NCI-H460 (cell line): Measurements from ENCODE around the genes NPPA and MIIP.

DNA sequence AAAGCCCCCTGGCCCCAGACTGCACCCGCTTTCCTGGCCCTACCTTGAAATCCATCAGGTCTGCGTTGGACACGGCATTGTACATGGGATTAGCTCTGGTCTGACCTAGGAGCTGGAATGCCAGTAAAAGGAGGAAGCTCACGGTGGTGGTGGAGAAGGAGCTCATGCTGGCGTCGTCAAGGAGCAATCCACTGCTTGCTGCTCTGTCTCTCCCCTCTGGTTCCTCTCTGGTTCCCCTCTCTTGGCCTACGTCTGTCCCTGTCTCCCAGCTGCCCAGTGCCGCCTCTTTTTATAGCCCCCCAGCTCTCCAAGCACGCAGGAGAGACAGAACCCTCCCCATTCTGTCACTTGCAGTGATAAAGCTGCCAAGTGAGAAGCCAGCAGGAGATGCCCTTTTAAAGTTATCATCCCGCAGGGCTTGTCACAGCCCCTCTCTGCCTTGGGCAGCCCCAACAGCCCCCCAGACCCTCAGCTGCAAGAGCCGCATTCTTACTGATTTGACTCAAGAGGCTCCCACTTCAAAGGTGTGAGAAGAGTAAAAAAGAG, at the start of gene NPPA:
Gene NPPA, minus strand, starts transcription at position 265 of the 546 bp plus-strand sequence.
RAMPAGE:
- cytosol, long total RNA = no peak
- long total RNA = no peak
- nucleus, long total RNA = no peak

DNA sequence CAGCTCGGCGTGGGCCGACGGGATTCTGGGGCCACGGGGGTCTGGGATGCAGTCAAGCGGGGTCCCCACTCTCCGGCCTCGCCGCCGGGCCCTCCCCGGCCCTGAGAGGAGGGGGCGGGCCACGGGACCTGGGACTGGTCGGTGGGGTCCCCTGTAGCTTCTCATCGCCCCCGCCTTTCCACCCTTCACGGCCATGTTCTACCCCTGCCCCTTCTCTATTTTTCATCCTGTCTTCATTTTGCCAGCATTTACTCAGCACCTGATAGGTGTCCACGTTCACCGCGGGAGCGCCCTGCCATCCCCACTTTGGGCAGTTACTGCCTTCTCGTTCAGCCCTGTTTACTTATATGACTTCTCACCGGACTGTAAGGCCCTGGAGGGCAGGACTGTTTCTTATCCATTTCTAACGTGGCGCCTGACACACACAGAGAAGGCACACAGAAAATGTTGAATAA, 330 bp downstream of the MFN2 start:
RAMPAGE:
- cytosol, long total RNA = no peak
- long total RNA = no peak
- nucleus, long total RNA = no peak

DNA sequence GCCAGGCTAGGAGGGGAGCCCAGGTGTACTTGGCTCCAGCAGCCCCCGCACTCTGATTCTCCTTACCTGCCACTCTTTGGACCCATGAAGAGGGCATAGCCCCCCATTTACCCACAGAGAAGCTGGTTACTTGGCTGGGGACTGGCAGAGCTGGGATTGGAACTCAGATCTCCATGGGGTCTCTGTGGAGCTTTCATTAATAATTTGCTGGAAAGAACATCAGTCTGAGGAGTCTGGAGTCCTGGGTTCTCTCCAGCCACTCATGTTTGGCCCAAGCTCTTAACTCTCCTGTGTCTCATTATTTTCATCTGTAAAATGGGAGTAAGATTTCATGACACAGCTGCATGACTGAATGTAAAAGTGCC, 8.9 kb upstream of the MIIP start:
RAMPAGE:
- cytosol, long total RNA = no peak
- long total RNA = no peak
- nucleus, long total RNA = no peak

GRCh38 chr1:12014108-12015366, 4.8 kb upstream of the MIIP start:
RAMPAGE:
- cytosol, long total RNA = no peak
- long total RNA = no peak
- nucleus, long total RNA = no peak

DNA sequence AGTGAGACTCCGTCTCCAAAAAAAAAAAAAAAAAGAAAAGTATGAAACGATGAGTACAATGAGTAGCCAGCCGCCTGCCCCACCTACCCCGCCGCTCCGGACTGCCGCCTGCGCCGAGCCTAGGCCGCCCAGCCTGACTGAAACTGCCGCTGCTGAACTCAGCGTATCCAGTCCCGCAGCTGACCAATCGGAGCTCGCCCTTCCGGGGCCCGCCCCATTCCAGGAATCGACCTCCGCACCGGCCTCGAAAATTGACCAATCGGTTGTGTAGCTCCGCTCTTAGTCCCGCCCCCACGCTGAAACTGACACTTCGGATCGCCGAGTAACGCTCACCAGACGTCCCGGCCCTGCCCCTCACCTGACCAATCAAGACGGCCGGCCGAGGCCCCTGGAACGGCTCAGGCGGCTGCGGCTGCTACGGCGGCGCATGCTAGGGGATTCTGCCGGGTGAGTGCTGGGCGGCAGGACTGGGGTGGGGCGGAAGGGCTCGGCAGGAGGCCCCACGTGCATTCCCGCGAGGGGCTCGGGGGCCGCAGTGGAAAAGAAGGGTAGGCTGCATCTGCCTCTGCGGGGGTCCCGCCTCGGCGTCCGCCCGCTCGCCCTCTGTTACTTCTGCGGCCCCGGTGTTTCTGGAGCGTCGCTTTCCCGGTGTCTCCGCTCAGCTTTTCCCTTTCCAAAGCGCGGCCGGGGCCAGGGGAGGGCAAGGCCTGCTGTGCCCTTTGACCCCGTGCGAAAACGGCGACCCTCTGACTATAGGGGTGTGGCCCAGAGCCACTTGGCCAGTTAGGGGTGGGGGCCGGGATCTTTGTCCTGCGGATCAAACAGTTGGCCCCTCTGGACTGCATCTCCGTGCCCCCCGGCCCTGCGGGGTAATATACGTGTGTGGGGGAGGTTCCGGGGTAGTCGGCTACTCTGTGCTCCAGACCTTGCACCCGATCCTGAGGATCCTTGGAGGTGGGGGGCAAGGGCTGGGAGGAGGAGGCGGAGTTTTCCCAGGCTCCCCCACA, at the start of gene MIIP:
Gene MIIP, plus strand, starts transcription at position 393 of the 1,007 bp plus-strand sequence.
RAMPAGE:
- cytosol, long total RNA = no peak
- long total RNA = start-site peak on the plus strand centred at position 385 of the sequence, 29 bp wide, 53 and 114 reads in 2 replicates
- nucleus, long total RNA = no peak

DNA sequence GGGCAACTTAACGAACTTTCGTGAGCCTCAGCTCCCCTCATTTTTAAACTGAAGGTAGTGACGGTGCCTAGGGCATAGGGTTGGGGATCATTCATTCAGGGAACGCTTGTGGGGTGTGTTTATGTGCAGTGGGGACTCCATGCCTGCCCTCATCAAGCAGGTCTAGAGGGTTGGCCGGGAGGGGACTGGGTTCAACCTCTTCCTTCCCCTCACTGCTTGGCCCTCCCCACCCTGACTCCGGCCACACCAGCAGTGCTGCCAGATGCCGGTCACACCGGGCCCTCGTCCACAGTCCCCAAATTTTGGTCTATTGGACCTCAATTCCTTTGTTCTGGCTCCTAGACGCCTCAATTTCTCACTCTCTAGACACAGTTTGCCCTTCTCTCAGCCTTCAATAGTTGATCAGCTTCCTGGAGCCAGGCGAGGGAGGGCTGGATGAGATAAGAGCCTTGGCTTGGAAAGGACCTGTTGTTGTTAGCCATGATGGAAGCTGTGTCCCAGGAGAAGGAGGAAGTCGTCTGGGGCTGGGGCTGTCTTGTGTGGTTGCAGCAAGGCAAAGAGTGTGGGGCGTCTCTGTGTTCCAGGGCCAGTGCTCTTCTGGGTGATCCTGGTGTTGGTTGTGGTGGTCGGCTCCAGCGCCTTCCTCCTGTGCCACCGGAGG, 41.3 kb upstream of the TNFRSF1B start:
RAMPAGE:
- cytosol, long total RNA = no peak
- long total RNA = no peak
- nucleus, long total RNA = no peak

DNA sequence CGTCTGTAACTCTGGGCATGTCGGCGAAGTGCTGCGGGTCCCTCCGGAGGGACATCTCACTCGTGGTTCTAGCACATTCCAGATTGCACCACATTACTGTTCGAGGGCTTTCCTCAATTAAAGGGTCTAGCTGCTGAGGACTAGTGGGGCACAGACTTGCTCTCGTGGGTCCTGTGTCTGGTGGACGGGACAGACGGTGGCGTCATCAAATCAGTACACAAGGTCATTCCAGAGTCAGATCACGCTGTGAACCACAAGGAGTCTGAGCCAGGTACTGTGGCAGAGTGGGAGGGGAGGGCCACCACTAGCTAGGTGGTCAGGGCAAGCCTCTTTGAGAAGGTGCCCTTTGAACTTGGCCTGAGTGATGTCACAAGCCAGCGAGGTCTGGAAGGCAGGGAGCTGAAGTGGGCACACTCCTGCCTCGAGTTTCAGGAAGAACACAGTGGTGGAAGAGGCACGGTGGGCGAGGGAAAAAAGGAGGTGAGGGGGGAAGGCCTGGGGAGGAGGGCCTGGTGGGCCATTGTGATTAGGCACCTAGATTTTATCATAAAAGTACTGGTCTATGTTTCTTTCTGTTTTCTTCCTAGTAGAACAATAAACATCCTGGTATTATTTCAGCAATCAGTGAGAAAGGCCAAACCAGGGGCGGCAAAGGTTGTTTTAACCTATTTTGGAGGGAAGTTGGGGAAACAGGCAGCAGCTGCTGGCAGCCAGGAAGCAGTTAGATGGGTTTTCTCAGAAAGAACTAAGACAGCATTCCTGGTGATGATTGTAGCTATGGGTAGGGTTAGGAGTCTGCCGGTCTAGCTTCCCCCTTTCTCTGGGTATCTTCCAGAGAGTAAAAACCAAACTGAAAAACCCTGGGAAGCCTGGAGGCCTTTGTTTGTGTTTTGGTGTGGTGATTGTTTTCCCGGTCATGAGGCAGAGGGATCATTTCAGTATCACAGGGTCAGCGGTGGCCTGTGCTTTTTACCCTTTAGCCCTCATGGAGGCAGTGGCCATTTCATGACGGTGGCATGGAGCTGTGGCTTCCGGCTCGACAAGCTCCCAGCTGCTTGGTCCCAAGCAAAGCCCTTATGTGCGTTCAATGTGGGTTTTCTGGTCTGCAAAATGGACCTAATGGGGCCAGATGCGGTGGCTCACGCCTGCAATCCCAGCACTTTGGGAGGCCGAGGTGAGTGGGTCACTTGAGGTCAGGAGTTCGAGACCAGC, 19.8 kb upstream of the TNFRSF1B start:
RAMPAGE:
- cytosol, long total RNA = no peak
- long total RNA = no peak
- nucleus, long total RNA = no peak

DNA sequence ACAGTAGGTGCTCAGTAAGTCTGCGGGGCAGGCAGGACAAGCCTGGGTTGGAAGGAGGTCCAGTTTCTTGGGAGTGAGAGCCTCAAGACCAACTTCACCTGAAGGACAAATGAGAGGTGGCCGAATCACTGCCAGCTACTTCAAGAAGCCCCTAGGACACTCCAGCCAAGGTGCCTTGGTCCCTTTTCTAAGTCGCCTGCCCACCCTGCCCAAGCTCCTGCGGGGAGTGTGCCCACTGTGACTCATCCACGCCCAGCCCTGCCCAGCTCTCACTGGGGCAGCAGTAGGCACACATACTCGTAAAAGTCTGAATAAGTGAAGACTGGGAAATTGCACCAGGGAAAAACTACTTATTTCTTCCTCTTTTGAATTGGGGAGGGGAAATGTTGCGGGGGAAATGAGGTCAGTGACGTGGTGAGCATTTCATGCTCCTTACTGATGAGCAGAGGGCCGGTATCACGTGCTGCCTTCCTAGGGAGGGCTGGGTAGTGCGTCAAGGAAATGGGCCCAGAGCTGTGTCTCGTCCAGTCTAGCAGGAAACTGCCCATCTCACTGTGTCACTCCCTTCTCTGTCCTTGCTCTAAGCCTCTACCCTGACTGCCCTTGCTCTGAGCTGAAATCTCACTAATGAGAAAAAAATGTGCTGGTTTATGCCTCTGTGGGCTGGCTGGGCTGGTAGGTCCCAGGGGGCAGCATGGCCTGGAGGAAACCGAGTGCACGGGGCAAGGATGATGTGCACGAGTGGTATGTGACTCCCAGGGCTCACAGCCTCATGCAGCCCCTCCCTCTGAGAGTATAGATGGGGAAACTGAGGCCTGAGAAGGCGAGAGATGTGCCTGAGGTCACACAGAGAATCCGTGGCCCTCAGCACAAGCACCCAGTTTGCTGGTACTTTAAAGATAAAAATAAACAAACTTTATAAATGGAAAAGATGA, 13.5 kb upstream of the TNFRSF1B start:
RAMPAGE:
- cytosol, long total RNA = no peak
- long total RNA = no peak
- nucleus, long total RNA = no peak

RAMPAGE:
- cytosol, long total RNA = no peak
- long total RNA = no peak
- nucleus, long total RNA = no peak
Observed at GRCh38 chr1:12157124-12158275, 9.3 kb upstream of the TNFRSF1B start.

GRCh38 chr1:12161534-12162435, 5.0 kb upstream of the TNFRSF1B start:
RAMPAGE:
- cytosol, long total RNA = no peak
- long total RNA = no peak
- nucleus, long total RNA = no peak

DNA sequence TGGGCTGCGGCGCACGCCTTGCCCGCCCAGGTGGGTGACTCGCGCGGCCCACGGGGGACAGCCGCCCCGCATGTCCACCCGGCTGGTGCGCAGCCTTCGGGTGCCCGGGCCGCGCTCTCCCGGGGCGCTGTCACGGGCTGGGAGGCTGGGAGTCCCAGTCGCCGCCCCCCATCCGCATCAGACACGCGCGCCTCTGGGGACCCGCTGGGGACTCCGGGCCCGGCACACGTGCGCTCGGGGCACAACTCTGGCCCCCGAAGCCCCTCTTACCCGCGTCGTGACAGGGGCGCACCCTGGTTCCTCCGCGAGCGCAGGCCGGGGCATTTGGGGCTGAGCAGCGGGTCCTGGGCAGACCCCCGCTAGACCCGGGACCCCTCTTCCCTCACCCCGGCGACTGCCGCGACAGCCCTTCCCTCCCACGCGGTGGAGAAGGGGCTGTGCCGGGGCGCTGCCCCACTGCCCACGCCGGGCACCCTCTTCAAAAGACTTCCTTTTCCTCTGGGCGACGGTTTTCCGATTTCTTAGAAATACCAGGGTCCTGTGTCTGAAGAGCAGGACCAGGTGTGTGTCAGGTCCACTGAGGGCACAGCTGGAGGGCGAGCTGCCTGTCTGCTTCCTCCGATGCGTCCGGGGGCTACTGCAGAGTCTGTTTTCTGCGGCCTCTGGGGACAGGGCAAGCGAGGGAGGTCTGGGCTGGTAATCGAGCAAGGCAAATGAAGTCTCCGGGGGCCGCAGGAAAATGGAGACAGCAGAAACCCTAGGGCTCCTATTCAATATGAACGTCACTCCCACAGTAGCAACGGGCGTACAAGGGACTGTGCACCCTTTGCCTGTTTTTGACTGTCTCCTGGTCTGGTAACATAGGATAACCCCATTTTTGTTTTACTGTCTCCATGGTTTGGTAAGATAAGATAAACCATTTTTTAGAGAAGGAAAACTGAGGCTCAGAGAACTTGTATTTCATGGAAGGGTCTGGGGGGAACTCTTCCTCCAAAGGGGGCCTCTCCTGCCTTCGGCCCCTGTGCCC, 662 bp downstream of the TNFRSF1B start:
RAMPAGE:
- cytosol, long total RNA = no peak
- long total RNA = no peak
- nucleus, long total RNA = no peak

DNA sequence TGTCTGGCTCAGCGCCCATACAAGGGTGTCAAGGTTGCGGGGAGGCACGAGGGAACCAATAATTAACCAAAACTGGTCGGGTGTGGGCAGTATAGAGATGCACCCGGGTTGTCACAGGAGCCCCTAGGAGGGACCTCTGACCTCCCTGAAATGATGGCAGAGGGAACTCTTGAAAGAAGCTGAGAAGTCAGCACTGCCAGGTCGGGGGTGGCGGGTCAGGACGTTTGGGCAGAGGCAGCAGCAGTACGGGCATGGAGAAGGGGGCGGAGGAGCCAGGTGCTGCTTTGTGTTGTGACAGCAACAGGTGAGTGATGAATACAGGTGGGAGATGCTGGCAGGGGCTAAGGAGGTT, 11.7 kb downstream of the TNFRSF1B start:
RAMPAGE:
- cytosol, long total RNA = no peak
- long total RNA = no peak
- nucleus, long total RNA = no peak

RAMPAGE:
- cytosol, long total RNA = no peak
- long total RNA = no peak
- nucleus, long total RNA = no peak
Observed at GRCh38 chr1:12181294-12181763, 14.5 kb downstream of the TNFRSF1B start.

RAMPAGE:
- cytosol, long total RNA = no peak
- long total RNA = no peak
- nucleus, long total RNA = no peak
Observed at GRCh38 chr1:12189355-12190214, 22.8 kb downstream of the TNFRSF1B start.

RAMPAGE:
- cytosol, long total RNA = no peak
- long total RNA = no peak
- nucleus, long total RNA = no peak
Observed at GRCh38 chr1:12541504-12542006, 76.5 kb downstream of the DHRS3 start.

GRCh38 chr1:12548809-12549384, 69.1 kb downstream of the DHRS3 start:
RAMPAGE:
- cytosol, long total RNA = no peak
- long total RNA = no peak
- nucleus, long total RNA = no peak

RAMPAGE:
- cytosol, long total RNA = no peak
- long total RNA = no peak
- nucleus, long total RNA = no peak
Observed at GRCh38 chr1:12594660-12595780, 23.0 kb downstream of the DHRS3 start.

GRCh38 chr1:12600346-12600887, 17.6 kb downstream of the DHRS3 start:
RAMPAGE:
- cytosol, long total RNA = no peak
- long total RNA = no peak
- nucleus, long total RNA = no peak

DNA sequence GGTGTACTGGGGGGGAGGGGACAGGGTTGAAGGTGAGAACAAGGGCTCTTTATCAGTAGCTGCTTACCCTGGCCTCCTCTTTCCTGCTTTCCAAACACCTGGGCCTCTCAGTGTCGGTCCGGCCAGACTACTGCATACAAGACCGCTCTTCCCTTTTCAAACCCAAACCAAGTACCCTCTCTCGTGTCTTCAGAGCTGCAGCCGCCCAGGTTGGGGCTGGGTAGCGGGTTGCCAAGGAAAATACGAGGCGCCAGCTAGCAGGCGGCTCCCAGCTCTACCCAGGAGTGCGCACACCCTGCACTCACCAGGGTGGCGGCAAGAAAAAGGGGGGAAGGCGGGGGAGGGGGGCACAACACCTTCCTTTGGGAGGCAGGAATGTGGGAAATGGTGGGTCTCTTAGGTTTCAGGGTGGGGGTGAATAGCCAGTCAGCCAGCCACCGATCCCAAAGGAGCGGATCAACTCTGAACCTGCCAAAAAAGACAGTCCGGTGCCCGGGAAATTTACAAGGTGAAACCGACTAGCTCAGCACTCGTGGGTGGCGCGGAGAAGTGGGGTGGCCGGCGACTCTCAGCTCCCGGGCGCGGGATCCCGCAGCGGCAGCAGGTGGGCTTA, 1.4 kb downstream of the DHRS3 start:
RAMPAGE:
- cytosol, long total RNA = no peak
- long total RNA = no peak
- nucleus, long total RNA = no peak

RAMPAGE:
- cytosol, long total RNA = no peak
- long total RNA = no peak
- nucleus, long total RNA = no peak
Observed at GRCh38 chr1:12634784-12635328, 9.0 kb upstream of the AADACL4 start.